Jurkat, Clone E6-1 (cell line): ENCODE results near the genes TARS3 and OR4F6.

DNA sequence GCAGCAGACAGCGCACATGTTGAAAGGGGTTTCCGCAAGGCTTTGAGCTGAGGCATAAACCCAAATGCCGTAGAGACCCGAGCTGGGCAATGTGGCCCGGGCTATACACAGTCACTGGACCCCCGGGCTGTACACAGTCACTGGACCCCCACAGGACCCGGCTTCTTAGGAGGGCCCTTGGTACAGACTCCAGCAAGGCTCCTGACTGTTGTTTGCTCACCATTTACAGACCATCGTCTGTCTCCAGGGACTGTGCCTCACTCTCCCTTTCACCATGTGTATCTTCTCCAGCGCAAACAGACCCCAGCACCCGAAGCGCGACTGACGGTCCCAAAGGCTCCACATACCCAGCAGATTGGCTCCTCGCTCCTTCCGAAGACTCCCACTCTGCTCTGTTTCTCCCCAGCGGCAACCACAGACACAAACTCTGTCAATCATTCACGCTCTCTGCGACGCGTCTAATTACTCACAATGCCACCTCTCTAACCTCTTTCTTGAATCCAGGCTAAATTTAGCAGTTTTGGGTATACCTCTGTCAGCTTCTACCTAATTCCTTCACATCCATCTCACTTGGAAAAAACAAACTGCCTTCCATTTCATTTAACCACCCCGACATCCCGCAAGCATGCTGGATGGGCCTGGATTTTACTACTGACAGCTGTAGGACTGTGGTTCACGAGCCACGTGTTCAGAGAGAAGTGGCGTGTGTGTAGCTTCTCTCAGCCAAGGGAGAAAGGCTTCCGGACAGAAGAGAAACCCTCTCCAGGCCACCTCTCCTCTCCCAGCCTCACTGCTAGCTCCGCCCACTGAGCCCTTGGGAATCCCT lies 31.0 kb downstream of the PCSK6 start:
- RRBS = 17% methylated on average over 2 of the region's 27 CpGs

- RRBS = no CpG with 5 or more reads among the region's 18 CpGs
Observed at GRCh38 chr15:101613232-101613967, 38.8 kb downstream of the TM2D3 start.

GRCh38 chr15:101723754-101724953 lies at the start of gene TARS3:
TARS3 (minus strand) TSS chr15:101724473.
- RRBS = 3% methylated on average over 14 of the region's 102 CpGs

DNA sequence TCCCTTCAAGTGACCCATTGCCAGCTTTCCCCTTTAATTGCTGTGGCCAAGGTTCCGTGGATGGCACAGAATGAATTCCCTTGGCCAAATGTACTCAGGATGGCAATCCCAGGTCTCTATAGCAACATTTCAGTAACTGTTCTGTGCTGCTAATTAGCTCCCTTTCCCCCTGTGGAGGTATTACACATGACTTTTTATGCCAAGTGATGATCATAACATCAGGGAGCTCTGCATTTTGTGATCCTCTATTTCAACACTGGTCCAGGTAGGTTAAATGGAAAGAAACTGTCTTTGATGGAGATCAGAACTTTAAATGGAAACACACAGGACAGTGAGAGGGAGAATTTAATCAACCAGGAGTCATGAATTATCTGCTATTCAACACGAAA lies at the start of gene OR4F6:
TSS of gene OR4F6 (plus strand) at position 229 of the 389 bp plus-strand sequence.
- RRBS = no CpG with 5 or more reads among the region's 2 CpGs